PC-3 (cell line): Measurements from ENCODE around the genes CTSA, PLTP and SLC35C2.

DNA sequence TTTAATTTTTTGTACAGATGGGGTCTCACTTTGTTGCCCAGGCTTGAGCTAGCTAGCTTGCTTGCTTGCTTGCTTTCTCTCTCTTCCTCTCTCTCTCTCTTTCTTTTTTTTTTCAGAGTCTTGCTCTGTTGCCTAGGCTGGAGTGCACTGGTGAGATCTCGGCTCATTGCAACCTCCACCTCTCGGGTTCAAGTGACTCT, 1.6 kb downstream of the NEURL2 start:
- RAMPAGE, long total RNA = no peak

DNA sequence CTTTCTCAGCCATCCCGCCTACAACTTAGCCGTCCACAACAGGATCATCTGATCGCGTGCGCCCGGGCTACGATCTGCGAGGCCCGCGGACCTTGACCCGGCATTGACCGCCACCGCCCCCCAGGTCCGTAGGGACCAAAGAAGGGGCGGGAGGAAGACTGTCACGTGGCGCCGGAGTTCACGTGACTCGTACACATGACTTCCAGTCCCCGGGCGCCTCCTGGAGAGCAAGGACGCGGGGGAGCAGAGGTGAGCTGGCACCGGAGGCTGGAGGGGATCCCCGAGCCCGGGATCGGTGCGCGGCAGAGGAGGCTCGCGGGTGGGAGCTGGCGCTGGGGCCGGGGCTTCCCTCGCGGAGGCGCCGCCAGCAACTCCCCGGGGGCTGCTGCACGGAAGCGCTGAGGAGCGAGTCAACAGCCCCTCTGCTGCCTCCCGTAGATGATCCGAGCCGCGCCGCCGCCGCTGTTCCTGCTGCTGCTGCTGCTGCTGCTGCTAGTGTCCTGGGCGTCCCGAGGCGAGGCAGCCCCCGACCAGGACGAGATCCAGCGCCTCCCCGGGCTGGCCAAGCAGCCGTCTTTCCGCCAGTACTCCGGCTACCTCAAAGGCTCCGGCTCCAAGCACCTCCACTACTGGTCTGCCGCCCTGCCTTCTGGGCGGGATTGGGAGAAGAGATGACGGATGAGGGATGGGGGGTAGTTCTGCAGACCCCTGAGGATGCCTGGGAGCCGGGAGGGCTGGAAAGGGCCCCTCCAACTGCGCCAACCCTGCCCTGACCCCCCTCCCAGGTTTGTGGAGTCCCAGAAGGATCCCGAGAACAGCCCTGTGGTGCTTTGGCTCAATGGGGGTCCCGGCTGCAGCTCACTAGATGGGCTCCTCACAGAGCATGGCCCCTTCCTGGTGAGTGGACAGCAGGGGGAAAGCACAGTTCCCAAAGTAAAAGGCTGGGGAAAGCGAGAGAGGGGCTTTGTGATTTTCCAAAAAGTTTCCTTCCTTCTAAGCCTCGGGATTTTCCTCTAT, at the start of gene CTSA:
CTSA (plus strand) TSS at position 205 of the 1,017 bp plus-strand sequence.
- RAMPAGE, long total RNA = no peak

DNA sequence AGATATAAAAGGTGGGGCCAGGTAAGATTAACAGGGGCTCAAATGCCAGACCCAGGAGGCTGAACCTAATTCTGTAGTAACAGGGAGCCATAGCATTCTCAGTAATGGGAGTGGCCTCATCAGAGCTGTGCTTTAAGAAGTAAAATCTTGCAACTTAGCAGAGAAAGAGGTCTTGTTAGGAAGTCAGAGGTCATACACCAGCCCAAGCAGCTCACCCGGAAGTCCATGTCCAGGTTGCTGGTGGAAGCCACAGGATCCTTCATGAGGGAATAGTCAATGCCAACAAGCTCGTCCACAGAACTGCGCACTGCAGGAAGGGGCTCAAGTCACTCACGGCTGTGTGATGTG, 5.9 kb downstream of the PLTP start:
- RAMPAGE, long total RNA = no peak

- RAMPAGE, long total RNA = no peak
Observed at GRCh38 chr20:45911529-45912468, at the start of gene PLTP. TSS of gene PLTP (minus strand) at chr20:45912155.

- RAMPAGE, long total RNA = no peak
Observed at GRCh38 chr20:45918908-45919516, 7.1 kb upstream of the PLTP start.

DNA sequence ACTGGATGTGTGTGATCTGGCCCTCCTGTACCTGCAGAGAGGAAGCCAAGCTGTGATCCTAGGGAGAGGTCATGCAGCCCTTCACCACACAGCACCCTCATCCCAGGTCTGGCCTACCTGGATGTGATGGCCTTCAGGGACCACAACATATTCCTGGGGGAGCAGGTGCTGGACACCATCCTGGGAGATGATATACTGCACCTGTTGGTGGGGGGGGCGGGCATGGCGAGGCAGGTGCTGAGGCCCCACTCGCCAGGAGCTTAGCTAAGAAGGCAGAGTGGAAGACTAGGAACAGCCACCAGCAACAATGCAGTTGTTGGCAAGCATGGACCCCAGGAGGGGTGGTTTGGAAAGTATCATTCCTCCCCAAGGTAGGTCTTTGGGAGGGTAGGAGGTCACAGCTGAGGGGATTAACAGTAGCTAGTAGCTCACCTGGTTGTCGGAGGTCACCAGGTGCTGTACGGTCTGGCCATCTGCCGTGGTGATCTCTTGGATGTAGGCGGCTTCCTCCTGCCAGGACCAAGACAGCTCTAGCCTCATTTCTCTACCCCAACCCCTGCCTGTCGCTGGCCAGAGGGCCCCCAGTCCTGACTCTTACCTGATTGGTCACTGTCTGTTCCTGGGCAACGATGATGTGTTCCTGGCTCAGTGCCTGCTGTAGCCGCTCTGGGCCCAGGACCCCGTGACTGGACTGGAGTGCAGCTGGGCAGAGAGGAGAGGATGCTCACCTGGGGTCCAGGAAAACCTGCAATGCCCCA, 15.1 kb downstream of the PCIF1 start:
- RAMPAGE, long total RNA = no peak

DNA sequence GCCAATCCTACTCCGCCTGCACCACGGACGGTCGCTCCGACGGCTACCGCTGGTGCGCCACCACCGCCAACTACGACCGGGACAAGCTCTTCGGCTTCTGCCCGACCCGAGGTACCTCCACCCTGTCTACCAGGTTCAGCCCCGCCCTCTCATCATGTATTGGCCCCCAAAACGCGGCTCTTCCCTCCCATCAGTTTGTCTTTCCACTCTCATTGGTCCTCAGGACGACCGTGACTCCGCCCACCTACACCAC, 2.9 kb downstream of the MMP9 start:
- RAMPAGE, long total RNA = no peak

DNA sequence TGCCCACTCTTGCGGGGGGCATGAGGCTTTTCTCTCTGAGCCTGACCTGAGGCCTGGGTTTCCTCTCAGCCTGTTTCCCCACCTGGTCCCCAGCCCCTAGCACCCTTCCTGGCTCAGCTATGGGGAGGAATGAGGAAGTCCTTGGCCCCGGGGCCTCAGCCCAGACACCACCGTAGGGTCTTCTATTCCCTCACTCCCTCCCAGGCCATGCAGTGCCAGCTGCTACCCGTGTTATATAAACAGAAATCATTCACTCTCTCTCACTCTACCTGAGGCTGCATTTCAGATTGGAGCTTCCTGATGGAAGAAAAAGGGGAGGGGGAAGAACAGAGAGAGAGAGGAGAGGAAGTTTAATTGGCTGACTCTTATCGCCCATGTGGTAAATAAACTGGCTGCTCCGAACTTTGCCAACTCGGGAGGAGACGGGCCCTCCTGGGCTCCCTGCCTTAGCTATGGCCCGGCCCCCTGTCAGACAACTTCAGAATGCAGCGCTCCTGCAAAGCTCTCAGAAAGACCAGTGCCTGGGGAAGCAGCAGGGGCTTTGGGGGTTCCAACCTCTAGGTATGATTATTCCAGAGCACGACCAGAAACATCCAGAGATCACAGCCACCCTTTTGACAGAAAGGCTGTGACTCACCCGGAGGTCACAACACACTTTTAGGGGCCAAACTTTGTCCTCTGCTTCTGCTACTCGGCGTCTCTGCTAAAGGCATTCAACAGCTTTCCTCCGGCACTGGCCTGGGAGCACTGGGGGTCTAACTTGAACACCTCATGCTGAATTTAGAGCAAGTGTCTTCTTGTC, 2.7 kb downstream of the CDH22 start:
- RAMPAGE, long total RNA = no peak

GRCh38 chr20:46364264-46364844, at the start of gene SLC35C2:
TSS of gene SLC35C2 (minus strand) at chr20:46364425.
- RAMPAGE, long total RNA = no peak

DNA sequence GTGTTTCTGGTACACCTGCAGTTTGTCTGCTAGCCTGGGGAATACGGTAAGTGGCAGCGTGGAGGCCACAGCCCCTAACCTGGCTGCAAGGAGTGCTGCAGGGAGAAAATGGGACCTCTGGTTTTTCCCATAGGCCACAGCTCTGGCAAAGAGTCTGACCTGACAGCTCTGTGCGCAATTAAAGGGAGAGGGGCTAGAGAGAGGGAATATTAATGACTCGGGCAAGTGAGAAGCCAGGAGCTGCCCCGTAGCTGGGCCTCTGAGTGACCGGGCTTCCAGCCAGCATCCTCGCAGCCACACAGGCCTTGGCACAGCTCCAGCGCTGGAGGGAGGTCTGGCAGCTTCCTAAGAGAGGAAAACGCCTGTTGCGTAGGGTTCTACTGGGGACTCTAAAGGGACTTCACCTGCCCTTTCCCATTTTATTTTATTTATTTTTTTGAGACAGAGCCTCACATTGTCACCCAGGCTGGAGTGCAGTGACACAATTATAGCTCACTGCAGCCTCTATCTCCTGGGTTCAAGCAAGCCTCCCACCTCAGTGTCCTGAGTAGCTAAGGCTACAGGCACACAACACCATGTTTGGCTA, 18.2 kb upstream of the OCSTAMP start:
- RAMPAGE, long total RNA = no peak

DNA sequence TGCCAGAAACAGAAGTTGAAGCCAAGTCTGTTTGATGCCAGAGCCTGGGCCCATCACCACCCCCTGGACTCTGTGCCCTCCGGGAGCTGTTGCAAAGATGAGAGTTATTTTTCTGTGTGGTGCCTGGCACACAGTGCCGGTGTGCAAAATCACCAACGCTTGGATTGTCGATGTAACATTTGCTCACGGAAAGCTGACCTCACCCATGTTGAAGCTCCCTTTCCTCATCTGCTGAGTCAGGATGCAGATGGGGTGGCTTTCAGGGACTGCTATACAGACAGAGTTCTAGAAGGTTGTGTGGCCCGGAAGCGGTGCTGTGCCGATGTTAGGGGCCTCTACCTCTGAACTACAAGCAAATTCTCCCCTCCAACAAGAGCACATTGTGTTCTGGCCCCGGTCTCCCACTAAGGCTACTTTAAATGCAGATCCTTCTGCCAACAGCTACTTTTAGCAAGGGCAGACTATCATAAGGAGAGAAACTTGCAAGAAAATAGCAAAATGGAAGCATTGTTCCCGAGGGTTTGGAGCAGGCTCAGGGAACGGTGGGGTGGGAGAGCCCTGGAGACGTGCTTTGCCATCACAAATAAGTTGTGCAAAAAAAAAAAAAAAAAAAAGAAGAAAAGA, 34.0 kb downstream of the EYA2 start:
- RAMPAGE, long total RNA = no peak

DNA sequence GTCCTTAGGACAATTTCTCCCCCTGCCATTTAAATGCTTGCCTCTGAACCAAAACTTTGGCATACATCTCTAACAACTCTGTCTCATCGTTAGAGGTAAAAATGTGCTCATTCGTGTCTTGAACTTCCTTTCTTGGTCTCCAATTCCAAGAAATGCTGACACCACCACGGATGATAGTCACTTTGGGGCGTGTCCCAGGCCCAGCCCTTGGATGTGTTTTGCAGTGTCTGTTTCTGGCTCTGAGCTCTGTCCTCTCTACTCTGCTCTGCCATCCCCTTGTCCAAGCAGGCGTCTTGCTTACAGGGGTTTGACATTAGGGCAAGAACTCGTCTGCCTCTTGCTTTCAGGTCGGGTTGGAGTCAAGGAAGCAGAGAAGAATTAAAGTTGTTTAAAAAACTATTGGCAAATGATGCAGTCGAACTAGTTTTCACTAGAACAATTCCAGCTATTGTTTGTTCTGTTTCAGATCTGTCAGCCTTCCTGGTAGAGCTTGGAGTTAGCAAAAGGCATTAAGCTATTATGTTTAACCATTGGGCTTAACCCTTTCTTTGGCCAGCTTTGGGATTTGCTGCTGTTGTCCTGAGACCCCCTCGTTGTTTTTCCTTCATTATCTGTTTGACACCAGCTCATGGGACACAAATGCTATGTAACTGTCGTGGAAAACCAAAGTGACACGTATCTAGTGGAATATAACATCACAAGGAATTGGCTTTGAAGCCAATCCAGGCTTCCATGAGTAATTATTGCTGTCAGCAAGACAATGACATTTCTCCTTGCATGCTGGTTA, 95.8 kb downstream of the EYA2 start:
- RAMPAGE, long total RNA = no peak

GRCh38 chr20:47221207-47221545, 135.3 kb downstream of the ZMYND8 start:
- RAMPAGE, long total RNA = no peak

- RAMPAGE, long total RNA = no peak
Observed at GRCh38 chr20:47435672-47435965, 66.1 kb upstream of the NCOA3 start.

DNA sequence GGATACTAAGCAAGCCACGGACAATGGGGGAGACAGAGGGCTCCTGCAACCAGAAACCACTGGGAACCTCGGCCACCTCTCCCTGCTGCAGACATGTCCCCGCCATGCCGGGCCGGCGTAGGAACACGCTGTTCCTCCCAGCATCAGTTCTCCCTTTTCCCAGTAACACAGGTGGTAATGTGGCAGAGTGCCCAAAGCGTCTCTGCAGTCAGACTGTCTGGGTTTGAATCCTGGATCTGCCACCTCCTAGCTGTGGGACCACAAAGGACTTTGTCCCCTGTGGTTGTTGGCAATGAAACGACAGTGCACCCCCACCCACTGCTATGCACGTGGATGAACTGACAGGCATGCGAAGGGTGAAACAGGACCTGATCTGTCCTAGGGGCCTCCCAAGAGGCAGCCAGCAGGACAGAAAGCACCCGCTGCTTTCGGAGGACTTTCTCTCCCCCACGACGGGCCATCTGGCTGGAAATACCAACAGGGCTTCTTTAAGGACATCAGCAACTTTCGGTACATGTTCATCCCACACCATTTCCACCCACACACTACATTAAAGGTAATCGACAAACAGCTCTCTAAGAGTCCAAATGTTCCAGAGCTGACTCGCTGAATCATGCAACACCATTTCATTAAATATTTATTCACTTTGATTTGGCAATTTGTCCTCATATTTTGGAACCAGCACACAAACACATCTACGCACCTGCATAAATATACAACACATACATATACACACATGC, 74.0 kb downstream of the SULF2 start:
- RAMPAGE, long total RNA = no peak

DNA sequence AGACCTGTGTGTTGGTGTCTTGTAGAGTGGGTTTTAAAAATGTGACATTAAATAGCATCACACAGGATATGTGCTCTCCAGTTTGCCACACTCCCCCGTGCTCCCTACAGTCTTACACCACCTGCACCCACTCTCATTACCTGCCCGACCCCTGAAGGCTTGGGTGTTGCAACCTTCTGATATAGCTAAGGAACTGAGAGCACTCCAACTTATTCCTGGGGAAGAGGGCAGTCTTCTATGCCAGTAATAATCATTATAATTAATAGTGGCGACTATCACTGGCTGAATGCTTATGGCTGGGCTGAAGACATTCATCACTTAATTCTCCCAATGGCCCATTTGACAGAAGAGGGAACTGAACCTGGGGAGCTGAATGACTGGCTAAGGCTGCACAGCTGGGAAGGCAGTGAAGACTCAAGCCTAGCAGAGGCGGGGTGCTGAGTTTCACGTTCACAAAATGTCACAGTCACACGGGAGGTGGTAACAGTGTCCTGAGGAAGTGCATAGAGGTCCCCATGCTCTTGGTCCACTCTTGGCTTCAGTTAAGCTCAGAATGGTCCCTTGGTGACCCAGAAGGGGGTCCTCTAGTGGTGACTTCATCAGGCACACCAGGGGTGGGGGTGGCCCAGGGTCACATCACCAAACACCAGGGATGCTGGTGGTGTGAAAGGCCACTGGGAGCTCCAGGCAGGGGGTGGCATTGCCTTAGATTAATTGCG, 45.3 kb downstream of the SULF2 start:
- RAMPAGE, long total RNA = no peak

GRCh38 chr20:47791756-47792731, 6.8 kb upstream of the SULF2 start:
- RAMPAGE, long total RNA = start-site peak on the plus strand at chr20:47792317-47792345, 43 and 31 reads in 2 replicates

DNA sequence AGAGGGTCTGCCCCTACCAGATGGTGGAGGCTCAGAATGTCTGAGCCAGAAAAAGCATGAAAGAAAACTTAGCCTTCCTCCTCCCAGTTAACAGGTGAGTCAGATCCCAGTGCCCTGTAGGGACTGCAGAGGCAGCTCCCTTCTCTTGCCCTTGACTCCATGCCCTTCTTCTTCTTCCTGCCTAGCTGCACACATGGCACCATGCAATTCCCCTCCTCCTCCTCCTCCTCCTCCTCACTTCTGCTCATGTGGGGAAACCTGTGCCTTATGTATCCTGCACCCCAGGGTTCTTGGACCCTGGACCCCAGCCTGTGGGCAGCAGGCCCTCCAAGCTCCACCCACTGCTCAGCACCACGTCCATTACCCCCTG, 410.1 kb upstream of the SULF2 start:
- RAMPAGE, long total RNA = no peak

GRCh38 chr20:48372724-48373431, 454.9 kb downstream of the PREX1 start:
- RAMPAGE, long total RNA = no peak

- RAMPAGE, long total RNA = no peak
Observed at GRCh38 chr20:48635783-48636014, 192.1 kb downstream of the PREX1 start.